HGPS cell (cell line): ENCODE results near the genes STARD13 and SMAD9.

DNA sequence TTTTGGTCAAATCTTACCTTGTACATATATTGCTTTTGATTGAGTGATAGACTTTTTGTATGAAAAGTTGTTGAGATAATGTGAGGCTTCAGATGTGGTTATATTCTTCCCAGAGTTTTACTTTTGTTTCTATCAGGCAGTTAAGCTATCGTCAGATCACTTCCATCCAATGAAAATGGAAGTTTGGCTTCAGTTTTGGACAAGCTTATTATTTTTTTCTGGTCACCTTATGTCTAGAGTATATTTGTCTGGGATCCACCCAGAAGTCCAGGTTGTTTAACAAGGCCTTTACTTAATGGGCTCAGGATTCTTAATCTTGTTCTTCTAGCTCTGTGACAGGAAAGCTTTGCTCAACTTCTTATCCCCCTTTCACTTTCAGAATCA, 150.8 kb downstream of the PDS5B start:
- RRBS, result no CpG with 5 or more reads among the region's 1 CpG

- RRBS, result no CpG with 5 or more reads among the region's 2 CpGs
Observed at GRCh38 chr13:32745775-32746217, 159.5 kb downstream of the PDS5B start.

DNA sequence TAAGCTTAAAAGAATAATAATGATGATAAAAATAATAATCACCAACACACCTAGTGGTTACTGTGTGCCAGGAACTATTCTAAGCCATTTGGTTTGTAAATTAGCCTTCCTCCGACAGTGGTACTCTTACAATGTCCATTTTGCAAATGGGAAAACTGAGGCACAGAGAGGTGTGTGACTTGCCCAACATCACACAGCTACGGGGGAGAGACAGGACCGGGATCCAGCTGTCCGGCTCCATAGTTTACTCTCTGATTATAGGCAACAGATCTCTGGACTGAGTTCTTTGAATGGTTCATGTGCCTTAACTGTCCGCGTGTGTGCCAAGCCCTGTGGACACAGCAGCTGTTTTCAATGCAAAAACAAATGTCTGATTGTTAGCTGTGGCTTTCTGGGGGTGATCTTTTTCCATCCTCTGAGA, 94.0 kb downstream of the KL start:
- RRBS, result no CpG with 5 or more reads among the region's 6 CpGs

DNA sequence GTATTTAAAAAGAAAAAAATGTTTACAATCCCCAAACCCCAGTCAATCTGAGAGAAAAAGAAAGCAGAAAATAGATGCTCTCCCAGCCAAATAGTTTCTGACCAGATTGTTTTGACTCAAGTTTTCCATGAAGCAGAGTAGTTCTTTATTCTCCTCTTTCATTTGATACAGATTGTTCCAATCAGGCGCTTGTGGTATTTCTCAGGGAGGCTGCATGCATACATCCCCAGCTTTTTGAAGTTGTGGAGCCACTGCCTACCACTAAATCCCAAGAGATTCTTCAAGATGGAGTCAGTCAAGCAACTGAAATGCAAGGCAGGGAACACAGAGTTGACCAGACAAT, 110.5 kb downstream of the STARD13 start:
- RRBS, result no CpG with 5 or more reads among the region's 1 CpG

GRCh38 chr13:33197264-33198097, 88.1 kb downstream of the STARD13 start:
- RRBS, result no CpG with 5 or more reads among the region's 19 CpGs

DNA sequence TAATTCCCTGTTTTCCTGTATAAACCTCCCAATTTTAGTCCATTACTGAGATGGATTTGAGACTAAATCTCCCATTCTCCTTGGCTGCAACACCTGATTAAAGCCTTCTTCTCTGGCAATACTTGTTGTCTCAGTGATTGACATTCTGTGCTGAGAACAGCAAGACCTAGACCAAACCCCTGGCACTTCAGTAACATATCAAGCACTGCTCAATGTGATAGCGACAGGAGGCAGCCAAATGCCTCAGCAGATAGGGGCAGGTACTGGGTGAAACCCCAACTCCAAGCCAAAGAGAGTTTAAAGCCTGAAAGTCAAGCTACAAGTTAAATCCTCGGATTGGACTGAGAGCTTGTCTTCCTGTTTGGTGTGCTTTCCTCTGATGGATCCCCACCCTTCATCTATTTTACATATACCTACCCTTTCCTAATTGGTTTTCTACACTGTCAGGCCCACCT, 52.7 kb downstream of the STARD13 start:
- RRBS, result no CpG with 5 or more reads among the region's 2 CpGs

DNA sequence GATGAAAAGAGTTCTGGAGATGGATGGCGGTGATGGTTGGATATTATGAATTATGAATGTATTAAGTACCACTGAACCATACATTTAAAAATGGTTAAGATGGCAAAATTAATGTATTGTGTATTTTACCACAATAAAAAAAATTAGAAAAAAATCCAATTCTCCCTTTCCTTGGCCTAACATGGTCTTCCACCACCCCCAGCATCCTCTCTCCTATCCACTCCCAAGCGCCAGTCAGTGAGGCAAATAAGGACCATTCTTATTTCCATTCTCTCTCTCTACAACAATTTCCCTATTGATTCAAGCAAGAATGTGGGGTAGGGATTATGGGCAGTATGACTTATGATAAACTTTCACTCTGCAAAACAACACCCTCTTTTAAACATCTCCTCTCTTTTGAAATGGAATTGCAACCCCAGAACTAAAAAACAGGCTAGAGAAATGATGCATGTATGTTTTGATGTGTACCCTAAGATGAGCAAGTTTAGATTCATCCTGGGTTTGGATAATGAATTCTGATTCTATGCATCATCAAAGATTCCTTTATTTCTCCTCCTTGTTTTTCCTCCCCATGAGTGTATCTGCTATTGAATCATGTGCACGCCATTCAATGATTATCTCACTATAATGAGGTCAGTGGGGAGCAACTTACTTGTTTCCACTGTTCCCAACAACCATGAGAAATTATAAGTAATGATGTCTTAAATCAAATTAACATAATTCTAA, 3.5 kb downstream of the STARD13 start:
- RRBS, result no CpG with 5 or more reads among the region's 3 CpGs

GRCh38 chr13:33285402-33286238, at the start of gene STARD13:
STARD13 (minus strand) TSS chr13:33285755.
- RRBS, result under 1% methylated on average over 3 of the region's 21 CpGs

DNA sequence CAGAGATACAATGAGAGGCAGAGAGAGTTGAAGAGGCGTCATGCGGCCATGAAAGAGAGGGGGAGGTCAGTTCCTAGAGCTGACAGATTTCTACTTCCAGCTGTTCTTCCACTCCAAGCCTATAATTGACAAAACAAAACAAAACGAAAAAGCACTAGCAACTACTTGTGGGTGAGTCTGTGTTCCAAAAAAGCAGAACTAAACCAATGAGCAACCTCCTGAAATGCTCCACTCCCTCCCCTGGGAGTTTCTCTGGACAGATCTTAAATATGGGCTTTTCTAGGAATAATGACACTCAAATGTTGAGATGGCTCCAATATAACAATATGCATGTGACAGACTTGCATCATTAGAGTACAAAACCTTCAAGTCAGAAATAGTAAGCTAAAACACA, 173.4 kb upstream of the RFC3 start:
- RRBS, result no CpG with 5 or more reads among the region's 3 CpGs

- RRBS, result no CpG with 5 or more reads among the region's 4 CpGs
Observed at GRCh38 chr13:33728068-33728705, 89.8 kb upstream of the RFC3 start.

DNA sequence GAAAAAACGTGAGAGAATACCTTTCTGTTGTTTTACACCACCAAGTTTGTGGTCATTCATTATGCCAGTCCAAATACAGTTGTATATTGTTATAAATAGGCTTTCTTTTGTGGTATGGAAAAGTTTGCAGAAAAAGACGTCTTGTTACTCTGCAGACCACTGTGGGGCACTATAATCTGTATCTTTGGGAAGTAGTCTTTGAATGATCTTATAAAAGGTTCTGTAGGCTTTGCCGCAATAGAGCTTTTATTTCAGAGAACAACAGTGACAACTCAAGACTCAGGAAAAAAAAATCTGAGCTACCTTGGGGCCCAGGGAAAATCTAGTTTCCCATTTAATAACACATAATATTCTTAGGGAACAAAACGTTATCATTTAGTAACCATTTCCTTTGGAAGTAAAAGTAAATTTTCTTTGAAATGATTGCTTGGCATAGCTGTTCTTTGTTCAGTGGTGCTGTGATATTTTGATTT, 17.7 kb upstream of the RFC3 start:
- RRBS, result no CpG with 5 or more reads among the region's 4 CpGs

DNA sequence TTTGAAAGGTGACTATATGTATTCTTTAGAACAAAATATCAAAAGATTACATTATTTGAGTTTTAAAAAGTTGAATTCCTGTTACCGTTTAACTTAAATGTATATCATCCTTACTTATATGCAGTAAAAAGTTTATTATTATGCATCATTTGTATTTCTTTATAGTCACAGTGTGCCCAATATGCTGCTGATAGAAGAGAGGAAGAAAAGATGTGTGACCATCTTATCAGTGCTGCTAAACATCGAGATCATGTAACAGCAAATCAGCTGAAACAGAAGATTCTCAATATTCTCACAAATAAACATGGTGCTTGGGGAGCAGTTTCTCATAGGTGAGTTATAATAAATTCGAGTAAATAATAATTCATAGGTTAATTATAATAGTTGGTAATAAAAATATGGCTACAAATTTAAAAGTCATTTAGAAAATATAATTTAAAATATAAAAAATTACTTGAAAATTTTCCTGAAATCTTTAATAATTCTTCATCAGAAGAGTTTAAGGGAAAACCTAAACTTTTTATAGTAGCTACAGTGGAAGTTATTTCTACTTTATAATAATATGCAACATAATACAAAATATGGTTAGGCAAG, 124.4 kb downstream of the MAB21L1 start:
- RRBS, result no CpG with 5 or more reads among the region's 3 CpGs

DNA sequence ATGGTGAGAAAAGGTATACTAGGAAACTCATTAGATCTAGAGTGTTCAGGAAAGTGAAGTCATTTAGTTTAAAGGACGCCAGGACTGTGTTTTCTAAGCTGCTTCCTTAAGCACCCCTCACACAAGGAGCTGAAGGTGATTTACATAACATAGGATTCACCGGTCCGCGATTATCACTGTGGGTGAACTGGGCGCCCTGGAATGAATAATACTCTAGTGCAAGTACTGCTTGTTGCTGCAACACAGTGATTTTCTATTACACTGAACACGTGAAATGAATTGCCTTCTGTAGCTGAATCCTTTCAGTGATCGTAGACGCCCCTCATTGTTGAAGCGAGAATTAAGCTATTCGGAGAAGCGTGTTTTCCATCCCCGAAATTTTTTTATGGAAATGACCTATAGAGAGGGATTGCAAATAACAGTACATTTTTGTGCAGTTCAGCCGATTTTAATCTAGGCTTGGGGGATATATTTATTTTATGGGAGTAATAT, 2.7 kb upstream of the MAB21L1 start:
- RRBS, result no CpG with 5 or more reads among the region's 13 CpGs

- RRBS, result no CpG with 5 or more reads among the region's 3 CpGs
Observed at GRCh38 chr13:35968124-35968512, 163.1 kb downstream of the DCLK1 start.

- RRBS, result 2% methylated on average over 40 of the region's 131 CpGs
Observed at GRCh38 chr13:36919555-36920583, at the start of gene SMAD9. SMAD9 (minus strand) TSS chr13:36920238.

DNA sequence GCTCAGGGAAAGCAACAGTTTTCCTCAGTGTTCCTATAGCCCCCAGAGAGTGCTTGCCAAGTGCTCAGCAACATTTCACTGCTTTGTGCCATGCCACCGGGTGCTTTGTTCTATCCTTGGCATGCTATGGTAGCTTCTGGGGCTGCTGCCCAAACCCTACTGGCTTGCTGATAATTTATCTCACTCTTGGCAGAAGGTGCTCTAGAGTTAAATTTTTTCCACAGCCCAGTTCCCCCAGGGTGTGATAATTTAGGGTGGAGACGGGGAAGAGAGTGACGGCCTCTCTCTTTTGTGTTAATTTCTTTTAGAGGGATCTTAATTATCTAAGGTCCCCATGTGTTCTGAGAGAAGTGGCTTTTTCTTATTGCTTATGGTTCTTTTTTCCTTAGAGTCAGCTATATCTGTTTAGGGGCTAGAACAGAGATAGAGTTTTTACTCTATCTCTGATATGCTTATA, 12.6 kb upstream of the CSNK1A1L start:
- RRBS, result no CpG with 5 or more reads among the region's 3 CpGs

GRCh38 chr13:37701110-37701990, 102.8 kb upstream of the POSTN start:
- RRBS, result no CpG with 5 or more reads among the region's 6 CpGs

DNA sequence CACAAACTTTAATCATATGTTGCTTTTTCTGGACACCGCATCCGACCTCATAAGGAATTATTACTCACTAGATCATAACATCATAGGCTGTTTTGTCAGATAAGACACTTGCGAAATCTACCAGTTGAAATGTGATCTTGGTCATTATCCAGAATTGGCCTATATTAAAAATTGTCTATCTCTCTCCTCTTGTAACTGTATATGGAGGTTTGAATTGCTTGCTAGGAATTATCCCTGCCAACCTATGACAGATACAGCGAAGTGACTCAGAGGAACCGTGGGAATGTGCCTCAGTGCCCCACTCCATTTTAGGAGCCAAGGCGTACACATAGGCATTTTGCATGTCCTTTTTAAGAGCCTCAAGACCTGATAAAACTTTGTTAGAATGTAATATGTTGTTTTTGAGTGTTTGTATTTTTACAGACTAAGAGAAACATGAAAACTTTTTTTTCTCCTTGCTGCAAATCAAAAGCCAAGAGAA, 117.1 kb upstream of the POSTN start:
- RRBS, result no CpG with 5 or more reads among the region's 6 CpGs

- RRBS, result no CpG with 5 or more reads among the region's 3 CpGs
Observed at GRCh38 chr13:38146812-38147299, 202.8 kb upstream of the UFM1 start.